Neural progenitor cell (in vitro differentiated cells): ENCODE data around the genes TICAM1, PLIN3, ZNRF4 and RANBP3.

GRCh38 chr19:4831009-4832105, at the start of gene TICAM1:
Gene TICAM1 (minus strand): TSS chr19:4831712.
- RAMPAGE, long total RNA, result no peak

DNA sequence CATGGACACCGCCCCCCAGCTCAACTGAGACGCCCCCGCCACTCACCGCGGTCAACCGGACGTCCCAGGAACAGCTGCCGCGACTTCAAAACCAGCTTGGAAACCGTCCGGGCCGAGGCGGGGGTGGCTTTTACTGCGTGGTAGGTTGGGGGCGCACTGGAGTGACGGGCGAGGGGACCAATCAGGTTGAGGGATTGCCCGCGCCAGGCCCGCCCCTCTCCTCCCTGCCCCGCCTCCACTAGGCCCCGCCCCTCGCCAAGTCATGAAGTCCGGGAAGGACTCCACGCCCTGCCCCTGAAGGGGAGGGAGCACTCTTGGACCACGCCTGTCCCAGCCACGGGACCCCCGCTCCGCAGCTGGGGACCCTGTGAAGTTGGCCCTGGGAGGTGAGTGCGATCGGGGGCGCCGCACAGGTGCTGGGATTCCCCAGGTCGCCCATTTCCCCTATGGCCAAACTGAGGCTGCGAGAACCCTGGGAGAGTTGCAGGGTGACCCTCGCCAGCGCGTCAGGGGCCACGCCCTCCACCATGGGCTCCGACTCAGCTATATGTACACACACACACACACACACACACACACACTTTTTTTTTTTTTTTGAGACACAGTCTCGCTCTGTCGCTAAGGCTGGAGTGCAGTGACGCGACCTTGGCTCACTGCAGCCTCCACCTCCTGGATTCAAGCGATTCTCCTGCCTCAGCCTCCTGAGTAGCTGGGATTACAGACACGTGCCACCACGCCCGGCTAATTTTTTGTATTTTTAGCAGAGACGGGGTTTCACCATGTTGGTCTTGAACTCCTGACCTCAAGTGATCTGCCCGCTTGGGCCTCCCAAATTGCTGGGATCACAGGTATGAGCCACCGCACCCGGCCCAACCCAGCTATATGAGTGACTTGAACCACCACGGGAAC, at the start of gene PLIN3:
Gene PLIN3 (minus strand): TSS at position 105 of the 909 bp plus-strand sequence.
- RAMPAGE, long total RNA, result no peak

DNA sequence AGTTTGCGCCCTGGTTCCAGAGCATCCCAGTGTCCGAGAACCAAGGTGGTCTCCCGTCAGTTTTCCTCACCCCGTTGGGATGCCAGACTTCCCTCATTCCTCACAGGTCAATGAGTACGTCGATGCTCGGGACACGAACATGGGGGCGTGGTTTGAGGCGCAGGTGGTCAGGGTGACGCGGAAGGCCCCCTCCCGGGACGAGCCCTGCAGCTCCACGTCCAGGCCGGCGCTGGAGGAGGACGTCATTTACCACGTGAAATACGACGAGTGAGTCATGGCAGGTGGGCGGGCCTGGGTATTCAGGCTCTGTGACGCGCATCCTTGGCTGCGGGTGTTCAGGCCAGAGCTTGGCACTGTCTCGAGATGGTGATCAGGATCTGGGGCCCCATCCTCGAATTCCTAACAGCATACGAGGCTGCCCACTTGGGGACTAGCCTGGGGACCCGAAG, 21.3 kb downstream of the UHRF1 start:
- RAMPAGE, long total RNA, result no peak

DNA sequence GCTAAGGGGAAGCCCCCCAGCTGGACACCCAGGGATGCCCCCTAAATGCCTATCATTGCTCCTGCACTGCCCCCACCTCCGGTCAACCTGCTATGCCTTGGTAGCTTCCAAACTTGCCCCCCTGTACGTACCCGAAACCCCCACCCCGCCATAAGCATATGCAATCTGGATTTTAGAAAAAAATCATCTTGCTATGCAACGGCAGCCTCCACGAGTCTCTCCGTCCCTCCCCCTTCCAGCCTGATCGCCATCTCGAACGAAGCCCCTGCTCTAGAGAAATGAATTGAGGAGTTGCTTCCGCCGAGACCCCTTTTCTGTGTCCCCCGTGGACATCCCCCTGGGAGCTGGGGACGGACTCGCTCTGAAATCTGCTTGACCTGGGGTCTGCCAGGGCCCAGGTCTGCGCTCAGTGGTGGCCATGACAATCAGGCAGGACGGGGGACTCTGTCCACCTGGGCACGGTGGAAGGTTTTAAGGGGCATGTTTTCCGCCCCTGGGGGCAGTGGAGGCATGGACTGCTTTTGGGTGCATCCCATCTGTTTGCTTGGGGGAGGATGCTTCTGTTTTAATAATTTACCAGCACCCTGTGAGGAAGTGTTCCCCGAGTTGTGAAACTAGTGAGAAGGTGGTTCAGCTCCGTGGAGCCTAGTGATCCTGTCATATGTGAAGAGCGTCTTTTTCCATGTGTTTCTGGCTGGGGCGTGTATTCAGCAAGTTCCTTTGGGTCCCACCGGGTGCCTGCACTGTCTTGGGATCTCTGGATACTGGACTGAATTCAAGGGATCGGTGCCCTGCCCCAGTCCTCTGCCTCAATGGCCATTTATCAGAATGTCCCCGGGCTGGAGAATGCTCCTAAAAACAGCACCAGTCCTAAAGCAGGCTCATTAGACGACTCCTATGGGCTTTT, 1.1 kb downstream of the KDM4B start:
- RAMPAGE, long total RNA, result no peak

DNA sequence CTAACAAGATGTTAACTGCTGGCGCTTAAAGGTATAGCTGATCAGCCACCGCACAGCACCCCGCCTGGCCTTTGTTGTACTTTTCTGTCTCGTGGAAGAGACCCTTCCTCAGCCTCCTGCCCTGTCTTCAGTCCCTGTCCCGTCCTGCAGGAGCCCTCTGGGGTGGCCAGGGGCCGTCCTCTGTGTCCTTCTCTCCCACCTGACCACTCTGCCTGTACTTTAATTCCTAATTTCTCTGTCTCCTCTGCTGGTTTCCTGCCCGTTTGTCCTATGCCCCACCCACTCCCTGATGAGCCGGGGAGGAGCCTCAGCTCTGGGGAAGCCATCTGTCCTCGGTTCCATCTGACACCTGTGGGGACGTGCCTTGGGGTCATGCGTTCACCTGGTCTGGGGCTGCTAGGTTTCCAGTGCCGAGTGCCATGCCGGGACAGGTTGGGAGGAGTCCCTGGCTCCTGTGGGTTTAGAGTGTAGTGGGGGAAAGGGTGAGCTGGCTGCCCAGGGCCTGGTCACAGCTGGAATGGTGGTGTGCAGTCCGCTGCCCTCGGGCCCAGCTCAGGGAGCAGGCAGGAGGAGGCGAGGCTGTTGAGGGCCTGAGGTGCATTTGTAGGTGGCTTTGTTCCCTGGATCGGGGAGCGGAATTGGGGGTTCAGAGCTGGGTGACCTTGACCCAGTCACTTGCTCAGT, 2.4 kb downstream of the KDM4B start:
- RAMPAGE, long total RNA, result no peak

- RAMPAGE, long total RNA, result no peak
These were observed 3.8 kb downstream of the KDM4B start for GRCh38 chr19:4972400-4973386.

GRCh38 chr19:5076352-5077195, 107.7 kb downstream of the KDM4B start:
- RAMPAGE, long total RNA, result no peak

DNA sequence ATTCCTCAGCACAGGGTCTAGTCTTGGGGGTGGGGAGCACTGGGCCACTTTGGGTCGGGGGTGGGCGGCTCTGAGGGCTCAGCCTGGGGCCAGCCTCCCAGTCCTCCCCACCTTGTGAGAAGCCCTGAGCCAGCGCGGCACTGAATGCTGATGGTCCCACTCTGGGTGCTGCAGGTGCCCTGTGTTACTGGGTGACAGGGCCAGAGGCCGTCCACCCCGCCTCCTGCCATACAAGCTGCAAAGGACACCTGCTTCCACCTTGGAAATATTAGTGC, 145.6 kb downstream of the KDM4B start:
- RAMPAGE, long total RNA, result no peak

GRCh38 chr19:5434604-5434971, 20.6 kb upstream of the ZNRF4 start:
- RAMPAGE, long total RNA, result no peak

DNA sequence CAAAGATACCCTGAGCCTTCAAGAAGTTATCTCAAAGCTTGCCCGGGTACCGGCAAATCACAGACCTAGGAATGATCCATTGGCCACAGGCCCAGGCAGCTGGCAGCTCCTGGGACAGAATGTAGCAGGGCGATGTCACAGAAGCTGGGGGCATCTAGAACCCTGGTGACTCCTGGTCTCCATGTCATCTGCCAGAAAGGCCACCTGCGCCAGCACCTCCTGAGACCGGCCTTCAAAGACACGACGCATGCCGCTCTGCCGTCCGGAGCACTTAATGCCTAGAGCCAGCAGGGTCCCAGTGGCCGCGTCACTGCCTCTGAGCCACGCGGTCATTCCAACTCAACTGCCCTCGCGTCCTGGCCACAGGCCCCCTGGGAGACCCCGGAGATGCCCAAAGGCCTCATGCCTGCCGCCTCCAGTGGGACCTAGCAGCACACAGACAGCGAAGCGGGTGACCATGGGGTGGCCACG, at the start of gene ZNRF4:
Gene ZNRF4 (plus strand): TSS at position 173 of the 471 bp plus-strand sequence.
- RAMPAGE, long total RNA, result no peak

DNA sequence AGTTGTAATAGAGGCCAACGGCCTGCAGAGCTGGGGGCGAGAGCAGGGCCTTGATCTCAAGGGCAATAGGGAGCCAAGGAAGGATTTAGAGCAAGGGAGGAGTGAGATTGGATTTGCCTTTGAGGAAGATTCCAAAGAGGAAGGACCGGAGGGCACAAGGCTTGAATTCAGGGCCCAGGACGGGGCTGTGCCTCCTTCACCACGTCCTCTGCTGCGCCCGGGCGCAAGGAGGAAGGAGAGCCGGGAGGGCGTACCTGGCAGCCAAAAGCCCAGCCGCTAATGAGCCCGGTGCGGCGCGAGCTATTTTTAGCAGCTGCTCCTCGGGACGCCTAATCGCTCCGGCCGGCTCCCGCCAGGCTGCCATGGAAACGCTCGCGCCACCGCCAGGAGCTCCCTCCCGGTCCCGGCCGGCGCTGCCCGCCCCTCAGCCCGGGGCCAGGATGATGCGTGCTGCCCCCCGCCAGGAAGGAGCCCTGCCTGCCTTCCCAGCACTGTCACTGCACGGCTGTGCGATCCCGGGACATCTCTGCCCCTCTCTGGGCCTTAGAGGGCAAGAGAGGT, 81.2 kb downstream of the ZNRF4 start:
- RAMPAGE, long total RNA, result no peak

DNA sequence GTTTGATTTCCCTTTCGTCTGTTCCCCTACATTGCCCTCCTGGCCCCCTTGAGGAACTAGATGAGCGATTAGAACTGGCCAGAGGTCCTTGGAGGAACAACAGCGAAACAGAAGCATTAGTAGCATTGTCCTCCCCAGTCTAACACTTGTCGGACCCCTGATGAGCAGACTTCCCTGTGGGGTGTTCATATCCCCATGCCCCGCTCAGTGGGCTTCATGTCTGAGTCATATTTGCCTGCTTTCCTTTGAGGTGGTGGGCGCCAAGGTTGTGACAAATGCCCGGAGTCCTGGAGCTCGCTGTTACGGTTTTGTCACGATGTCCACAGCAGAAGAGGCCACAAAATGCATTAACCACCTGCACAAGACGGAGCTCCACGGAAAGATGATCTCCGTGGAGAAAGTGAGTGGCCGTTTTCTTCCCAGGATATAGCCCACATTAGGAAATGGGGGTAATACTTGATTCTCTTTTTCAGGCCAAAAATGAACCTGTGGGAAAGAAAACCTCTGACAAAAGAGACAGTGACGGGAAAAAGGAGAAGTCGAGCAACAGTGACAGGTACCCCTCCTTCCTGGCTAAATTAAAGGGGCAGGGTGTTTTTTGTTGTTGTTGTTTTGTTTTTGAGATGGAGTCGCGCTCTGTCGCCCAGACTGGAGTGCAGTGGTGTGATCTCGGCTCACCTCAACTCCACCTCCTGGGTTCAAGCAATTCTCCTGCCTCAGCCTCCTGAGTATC, 27.3 kb downstream of the MICOS13 start:
- RAMPAGE, long total RNA, result no peak

- RAMPAGE, long total RNA, result no peak
These were observed 11.3 kb downstream of the MICOS13 start for GRCh38 chr19:5668978-5669416.

DNA sequence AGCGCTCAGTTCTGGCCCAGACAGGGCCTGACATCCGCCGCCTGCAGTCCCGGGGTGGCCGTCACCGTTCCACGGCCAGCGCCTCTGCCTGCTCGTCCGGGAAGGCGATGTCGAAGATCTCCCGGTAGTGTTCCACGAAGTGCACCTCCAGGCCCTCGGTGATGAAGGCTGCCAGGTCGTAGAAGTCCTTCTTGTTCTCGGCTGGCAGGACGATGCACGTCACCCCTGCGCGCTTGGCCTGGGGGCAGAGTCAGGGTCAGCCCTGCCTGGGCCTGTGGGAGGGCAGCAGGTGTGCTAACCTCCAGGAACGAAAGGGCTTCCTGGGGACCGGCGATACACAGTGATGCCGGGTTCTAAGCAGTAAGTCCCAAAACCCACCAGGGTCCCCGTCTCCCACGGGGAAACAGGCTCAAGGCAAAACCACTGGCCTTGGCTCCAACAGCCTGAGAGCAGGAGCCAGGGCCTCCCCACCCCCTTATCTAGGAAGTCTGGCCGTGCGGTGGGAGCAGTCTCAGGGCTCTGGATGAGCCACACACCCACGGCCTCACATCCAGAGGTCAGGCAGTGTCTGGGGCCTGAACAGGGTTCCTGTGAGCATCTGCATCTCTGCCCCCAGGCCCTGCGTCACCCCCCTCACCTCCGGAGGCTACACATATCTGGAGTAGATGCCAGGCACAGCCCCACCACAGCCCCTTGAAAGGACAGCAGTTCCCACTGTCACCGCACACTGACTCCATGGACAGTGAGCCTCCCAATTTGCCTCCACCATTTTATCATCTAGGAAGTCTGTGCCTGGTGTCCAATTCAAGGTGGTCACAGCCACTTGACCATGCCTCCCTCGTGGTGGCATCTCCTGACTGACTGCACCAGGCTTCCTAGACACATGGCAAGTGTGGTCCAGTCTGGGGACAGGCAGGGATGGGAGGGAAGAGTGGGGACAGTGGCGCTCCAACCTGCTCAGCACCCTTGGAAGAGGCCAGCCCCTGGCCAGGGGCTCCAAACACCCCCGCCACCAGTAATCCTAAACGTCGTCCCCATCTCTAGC, 2.2 kb downstream of the RPL36 start:
- RAMPAGE, long total RNA, result no peak

GRCh38 chr19:5696255-5697057, 6.4 kb downstream of the RPL36 start:
- RAMPAGE, long total RNA, result no peak

DNA sequence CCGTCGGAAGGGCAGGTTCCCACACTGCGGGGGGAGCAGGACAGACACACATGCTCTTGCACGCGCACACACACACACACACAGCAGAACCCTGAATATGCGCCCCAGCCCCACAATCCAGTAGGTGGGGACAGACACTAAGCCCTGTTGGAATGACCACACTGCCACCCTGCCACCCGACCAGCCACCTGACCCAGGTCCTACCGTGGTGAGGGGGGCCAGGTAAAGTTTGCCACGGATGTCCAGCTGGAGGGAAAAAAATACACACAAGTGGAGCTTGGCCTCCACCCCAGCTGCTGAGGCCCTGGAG, 2.9 kb downstream of the DUS3L start:
- RAMPAGE, long total RNA, result no peak

GRCh38 chr19:5790025-5791081, 610 bp downstream of the DUS3L start:
- RAMPAGE, long total RNA, result no peak

DNA sequence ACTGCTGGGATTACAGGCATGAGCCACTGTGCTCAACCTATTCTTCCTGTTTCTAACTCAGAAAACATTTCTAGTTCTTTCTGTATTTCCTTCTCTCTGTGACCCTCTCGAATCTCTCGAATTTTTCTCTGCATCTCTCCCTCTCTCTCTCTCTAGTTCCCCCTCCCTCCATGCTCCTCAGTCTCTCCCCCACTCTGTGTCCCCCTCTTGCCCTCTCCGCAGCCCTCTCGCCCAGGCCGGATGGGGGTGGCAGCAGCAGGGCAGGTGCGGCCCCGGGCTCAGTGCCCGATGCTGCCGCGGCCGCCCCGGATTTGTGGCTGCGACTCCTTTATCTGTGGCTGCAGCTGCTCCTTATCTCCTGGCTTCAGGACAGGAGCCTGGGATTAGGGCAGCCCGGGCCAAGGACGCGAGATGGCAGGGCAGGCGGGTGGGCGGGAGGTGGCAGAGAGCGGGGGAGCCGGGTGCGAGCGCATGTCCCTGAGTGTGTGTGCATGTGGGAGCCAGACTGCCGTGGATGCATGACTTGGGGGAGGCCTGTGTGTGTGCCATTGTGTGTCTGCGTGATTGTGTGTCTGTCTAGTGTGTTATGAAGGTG, 5.7 kb upstream of the NRTN start:
- RAMPAGE, long total RNA, result no peak

GRCh38 chr19:5977954-5978579, at the start of gene RANBP3:
Gene RANBP3 (minus strand): TSS chr19:5978140.
- RAMPAGE, long total RNA, result no peak

DNA sequence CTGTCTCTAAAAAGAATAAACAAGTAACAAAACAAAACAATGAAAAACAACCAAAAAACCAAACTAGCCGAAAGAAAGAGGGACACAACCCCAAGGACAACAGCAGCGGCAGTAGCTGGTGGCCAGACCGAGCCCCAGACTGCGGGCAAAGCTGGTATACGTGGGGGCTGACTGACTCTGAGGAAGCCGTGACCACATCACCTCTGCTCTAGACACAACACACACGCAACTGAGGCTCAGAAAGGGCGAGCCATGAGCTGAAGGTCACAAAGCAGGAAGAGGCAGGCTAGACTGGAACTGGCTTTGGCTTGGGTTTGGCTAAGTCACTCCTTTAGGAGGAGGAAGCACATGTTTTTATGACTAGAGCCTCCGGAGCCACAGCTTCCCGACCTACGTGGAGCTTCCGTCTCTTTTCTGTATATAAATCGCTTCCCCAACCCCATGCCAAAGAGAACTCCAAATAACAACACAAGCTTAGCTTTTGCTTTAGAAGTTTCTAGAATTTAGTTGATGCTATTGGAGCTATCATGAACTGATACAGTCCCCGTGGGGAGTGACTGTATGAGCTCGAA, 48.1 kb downstream of the RFX2 start:
- RAMPAGE, long total RNA, result no peak